Pericardium fibroblast (primary cell): ENCODE measurements around a stretch of chr4.

DNA sequence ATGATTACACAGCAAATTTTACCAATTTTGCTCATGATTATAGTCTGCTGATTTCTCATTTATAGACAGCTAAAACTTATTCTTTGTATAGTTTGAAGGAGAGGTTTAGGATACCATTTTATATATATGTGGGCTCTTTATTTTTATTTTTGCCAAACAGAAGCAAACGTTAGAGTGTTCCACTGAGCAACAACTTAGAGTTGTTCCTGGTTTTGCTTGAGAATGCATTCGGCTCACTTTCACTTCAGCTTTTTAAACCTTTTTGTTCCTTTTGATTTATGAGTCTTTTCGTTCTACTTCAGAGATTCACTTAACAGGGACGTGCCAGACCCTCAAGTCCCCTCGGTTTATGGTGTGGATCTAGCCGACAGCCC lies 415.0 kb downstream of the SPRY1 start:
- RAMPAGE, long total RNA: no peak

GRCh38 chr4:123832006-123832626 lies 435.5 kb downstream of the SPRY1 start:
- RAMPAGE, long total RNA: no peak

GRCh38 chr4:124018611-124019483 lies 622.3 kb downstream of the SPRY1 start:
- RAMPAGE, long total RNA: no peak

- RAMPAGE, long total RNA: no peak
Measured at GRCh38 chr4:124027527-124028015, 631.0 kb downstream of the SPRY1 start.

DNA sequence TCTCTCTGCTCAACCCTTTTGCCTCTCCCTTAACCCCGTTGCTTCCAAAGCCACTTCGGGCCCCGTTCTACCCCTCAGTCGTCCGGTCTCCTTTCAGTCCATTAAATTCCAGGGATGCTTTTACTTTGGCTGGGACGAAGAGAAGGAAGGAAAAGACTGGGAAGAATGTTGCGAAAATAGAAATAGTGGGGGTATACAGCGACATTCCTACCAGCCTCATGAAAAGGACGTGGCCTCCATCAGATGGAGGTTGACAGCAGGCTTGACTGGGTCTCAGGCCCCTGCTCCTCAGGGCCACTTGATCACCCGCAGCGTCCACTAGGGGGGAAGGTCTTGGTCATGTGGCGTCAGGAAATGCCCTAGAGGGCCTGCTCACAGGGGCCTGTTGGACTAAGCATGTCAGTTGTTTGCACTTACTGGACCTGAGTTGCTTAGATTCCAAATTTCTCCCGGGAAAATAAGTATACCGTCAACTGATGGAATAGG lies 681 bp upstream of the ANKRD50 start:
- RAMPAGE, long total RNA: no peak

DNA sequence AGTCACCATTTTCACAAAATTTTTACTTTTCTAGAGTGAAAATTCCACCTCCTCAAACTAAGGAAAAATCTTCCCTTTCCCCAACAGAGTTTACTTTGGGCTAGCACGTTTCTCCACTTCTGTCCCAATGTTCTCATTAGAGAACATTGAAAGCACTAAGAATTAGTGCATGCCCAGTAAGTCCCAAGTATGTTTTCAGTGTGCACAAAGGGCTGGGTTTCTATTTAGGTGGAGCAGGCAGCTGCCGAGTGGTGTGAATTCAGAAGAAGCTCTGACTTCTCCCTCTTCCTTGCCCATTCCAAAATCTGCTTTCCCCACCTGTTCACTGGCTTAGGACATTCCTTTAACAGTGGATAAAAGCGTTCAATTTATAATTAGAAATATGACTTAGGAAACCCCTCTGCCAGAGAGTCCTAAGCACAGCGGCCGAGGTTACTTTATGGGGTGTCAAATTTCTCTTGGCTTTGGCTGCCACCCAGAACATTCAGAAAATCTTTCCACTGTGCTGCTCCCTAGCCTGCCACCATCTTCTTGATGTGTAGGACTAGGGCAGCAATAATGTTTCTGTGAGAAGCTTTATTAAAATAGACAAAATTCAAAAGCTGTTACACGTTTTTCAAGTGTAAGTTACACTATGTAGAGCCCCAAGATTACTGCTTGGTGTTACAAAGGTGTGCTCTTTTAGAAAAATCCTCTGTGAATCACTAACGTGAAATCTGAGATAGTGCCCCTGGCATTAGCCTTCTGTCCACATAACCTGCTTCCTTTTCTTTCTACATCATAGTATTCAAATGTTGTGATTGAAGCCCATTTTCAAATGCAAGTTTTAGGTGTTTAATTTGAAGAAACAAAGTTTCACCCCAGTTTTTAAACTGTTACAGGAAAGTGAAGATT lies 191.6 kb upstream of the ANKRD50 start:
- RAMPAGE, long total RNA: no peak

- RAMPAGE, long total RNA: no peak
Measured at GRCh38 chr4:126574870-126575107, 1058.0 kb upstream of the INTU start.

GRCh38 chr4:127623411-127624018 lies 9.2 kb upstream of the INTU start:
- RAMPAGE, long total RNA: no peak

DNA sequence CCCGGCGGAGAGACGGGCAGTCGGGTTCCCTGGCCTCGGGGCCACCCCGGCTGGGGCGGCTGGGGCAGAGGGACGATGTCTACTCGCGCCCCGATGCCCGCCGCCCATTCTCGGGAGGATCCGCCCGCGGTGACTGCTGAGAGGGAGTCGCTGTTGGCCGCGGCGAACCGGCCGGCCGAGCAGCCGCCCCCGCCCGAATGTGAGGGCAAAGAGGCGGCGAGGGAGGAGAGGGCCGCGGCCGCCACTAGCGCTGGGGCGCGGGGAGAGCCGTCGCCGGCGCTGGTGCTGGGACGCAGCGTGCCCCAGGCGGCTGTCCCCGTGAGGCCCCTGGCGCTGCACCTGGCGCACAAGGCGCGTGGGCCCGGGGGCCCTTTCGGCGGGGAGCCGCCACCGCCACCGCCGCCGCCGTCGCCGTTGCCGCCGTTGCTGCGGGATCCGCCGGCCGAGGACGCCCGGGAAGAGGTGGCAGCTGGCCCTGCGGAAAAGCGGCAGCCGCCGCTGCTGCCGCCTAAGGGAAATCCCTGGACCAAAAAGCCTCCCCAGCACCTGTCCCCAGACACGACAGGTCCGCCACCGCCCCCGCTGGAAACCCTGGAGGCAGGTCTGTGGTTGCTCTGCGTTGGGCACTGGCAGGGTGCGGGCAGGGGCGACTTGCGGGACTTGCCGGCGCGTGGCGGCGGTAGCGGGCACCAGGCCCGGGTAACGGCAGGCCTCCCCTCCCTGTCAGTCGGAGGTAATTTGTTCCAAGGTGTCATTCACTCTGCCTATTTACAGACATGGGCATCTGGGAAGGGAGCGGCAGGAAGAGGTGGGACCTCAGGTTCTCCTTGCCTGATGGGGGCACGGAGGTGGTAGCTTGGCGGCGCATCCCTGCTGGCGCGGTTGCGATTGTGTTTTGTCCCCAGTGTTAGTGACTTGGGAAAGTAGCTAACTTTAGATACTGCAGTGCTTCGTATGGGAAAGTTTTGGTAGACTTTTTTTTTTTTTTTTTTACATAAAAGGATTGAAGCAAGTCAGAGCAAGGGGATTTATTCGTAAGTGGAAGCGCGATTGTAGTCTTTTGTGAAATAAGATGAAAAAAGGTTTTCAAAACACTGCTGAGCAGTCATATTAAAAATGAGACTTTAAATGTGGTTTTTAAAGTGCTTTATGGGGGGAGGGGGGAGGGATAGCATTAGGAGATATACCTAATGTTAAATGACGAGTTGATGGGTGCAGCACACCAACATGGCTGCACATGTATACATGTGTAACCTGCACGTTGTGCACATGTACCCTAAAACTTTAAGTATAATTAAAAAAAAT lies 959 bp downstream of the LARP1B start:
- RAMPAGE, long total RNA: no peak

DNA sequence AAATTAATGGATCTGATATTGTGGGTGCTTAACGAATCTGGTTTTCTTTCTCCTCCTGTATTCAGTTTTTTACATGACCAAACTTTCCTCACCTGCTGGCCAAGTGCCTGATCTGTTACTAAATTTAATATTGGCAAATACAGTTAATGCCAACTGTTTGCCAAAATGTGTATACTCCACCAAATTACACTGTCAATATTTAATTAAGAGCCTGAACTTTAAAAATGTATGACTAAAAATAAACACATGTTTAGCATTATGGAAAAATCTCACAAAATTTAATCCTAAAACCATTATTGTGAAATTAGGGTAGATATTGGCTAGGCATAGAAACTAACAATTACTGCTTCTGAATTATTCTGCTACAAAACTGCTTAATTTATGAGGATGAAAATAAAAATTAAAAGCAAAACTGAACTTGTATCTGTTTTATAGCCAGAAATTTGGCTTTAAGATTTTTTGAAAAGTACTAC lies 3.2 kb downstream of the PGRMC2 start:
- RAMPAGE, long total RNA: no peak

DNA sequence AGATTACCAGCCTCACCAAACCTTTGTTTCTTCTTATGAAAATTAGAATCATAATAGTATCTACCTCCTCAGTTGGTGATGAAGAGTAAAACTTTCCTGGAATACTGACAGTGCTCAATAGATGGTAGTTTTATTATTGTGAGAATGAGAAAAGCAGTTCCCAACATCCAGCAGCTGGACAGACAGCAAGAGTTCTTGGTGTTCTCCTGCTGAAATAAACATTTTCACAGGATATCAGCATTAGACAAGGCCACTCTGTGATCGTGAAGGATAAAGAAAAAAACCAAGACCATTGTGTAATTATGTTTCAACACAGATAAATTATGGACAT lies 136.7 kb upstream of the PGRMC2 start:
- RAMPAGE, long total RNA: no peak

DNA sequence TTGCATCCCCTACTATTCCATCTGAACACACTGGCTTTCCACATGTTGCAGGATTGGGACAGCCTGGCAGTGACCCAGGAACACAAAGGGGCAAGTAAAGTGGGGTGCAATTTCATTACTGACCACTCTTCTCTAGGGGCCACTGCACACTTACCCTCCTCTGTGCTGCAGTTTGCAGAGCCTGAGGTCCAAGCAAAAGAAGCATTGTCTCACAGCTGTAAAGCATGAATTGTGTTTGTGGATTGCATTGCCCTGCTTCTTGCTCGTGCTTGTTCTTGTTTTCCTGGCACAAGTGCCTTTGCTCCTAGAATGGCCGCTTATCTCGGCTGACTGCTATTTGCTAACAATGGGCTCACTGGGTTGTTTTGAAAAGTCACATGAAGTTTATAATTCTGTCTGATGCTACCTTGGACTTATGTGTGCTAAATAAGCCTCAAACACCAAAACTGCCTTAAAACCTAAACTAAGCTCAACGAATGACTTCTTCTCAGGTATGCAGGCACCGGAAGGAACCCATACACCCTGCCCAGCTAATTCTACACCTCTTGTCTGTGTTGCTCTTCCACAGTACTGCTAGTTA lies 209.0 kb upstream of the JADE1 start:
- RAMPAGE, long total RNA: no peak

- RAMPAGE, long total RNA: no peak
Measured at GRCh38 chr4:129362016-129362480, 266.1 kb downstream of the C4orf33 start.

DNA sequence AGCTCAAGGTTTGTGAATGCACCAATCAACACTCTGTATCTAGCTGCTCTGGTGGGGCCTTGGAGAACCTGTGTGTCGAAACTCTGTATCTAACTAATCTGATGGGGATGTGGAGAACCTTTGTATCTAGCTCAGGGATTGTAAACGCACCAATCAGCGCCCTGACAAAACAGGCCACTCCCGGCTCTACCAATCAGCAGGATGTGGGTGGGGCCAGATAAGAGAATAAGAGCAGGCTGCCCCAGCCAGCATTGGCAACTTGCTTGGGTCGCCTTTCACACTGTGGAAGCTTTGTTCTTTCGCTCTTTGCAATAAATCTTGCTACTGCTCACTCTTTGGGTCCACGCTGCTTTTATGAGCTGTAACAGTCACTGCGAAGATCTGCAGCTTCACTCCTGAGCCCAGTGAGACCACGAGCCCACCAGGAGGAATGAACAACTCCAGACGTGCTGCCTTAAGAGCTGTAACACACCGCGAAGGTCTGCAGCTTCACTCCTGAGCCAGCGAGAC lies 917.8 kb downstream of the C4orf33 start:
- RAMPAGE, long total RNA: no peak

DNA sequence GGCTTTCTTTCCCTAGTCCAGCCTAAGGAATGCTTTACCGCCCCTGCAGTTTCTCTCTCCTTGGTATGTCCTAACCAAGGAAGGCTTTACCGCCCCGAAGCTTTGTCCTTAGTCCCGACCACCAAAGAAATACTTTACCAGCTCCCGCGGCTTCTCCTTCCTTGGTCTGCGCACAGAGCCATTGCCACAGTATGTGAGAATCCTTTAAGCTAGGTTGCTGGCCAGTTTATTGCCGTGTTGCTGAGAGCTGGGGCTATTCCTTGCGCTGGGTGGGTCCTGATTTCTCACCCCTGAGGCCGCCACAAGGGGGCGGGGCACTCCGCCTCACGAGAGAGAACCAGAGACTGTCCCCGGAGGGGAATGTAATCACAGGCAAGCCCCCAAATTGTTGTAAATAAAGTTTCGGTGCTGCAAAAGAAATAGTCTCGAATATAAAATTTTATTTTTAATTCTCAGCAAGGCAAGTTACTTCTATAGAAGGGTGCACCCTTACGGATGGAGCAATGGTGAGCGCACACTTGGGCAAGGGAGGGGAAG lies 331.0 kb upstream of the PCDH10 start:
- RAMPAGE, long total RNA: no peak

DNA sequence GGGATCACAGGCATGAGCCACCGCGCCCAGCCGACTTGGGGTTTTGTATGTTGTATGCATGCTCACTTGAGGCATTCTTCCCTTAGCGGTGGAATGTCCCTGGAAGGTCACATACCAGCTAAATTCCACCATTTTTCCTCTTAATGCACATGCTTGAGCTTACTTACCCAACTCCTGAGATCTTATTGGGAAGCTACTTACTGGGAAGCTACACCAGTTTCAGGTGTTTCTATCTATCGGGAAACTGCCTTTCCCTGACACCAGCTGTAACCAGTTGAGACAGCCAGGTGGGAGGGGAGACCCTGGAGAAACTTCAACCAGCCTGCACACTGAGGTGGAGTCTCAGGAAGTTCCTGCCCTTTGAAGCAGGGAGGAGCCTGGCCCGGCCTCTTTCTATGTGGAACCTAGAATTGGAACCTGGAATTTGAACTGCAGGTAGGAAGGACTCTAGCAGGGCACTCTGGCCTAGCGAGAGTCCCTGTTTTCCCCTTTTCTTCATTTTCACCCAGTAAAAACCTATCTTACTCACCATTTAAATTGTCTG lies 425.7 kb upstream of the PABPC4L start:
- RAMPAGE, long total RNA: no peak

DNA sequence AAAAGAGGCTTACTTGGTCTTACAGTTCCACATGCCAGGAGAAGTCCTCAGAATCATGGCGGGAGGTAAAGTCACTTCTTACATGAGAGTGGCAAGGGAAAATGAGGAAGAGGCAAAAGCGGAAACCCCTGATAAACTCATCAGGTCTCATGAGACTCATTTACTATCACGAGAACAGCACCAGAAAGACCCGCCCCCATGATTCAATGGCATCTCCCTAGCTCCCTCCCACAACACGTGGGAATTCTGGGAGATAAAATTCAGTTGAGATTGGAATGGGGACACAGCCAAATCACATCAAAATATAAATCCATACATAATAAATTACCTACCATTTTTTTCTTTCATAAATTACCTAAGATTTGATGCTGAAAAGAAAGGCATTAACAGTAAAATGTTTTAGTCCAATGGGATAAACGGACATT lies 611.0 kb downstream of the PCDH18 start:
- RAMPAGE, long total RNA: no peak

GRCh38 chr4:137811164-137811549 lies 278.9 kb upstream of the PCDH18 start:
- RAMPAGE, long total RNA: no peak

- RAMPAGE, long total RNA: no peak
Measured at GRCh38 chr4:138112660-138113656, 129.2 kb downstream of the SLC7A11 start.

DNA sequence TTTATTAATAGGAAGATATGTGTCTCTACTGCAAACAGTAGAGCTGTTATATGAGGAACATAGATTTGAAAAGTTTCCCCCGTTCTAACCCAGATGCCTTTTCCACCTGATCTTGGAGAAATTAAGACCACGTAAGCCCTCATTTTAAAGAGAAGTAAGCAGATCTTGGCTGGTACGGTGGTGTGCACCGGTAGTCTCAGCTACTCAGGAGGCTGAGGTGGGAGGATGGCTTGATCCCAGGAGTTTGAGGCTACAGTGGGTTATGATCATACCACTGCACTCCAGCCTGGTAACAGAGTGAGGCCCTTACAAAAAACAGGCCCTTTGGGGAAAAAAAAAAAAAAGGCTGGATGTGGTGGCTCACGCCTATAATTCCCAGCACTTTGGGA lies 22.0 kb downstream of the NOCT start:
- RAMPAGE, long total RNA: no peak